ENCODE measurements around the gene COG2.

DNA sequence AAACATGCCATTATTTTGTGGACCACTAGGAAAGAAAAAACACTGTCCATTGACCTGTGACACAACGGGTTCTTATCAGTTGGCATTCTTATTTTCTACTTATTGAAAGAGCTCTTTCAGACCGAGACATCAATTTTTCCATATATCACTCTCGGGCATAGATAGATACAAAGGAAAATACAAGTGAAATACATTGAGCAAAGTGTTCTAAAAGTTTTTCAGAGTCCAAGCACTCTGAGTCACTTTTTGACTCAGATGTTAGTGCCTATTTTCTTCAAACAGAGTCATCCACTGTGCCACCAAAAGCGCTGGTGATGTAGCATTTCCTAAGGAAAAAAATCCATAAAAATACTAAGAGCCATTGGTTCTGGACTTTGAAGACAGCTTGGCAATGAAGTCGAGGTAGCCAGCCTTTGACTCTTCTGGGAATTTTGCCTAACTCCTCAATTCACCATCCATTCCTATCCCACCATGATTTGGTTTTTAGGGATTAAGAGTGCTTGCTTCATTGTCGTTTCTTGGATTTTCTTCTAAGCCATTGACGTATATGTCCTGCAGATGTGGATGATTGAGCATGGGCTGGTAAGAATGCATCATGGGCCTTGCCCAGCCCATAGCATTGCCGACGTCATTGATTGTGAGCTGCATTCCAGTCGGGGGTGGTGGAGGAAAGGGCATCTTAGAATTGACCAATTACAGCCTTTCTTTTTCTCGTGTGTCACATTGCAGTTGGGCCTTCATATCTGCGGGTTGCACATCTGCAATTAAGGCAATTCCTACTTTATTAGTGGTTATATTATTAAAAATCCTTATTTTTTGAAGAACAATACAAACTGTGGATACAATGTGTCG lies 10.6 kb downstream of the GALNT2 start:
- PRO-cap, 2 experiments, result no peak in any of the 2 experiments

- PRO-cap, 2 experiments, result no peak in any of the 2 experiments
Measured at GRCh38 chr1:230112066-230112768, 45.2 kb downstream of the GALNT2 start.

GRCh38 chr1:230113161-230113814 lies 46.2 kb downstream of the GALNT2 start:
- PRO-cap, 2 experiments, result no peak in any of the 2 experiments

- PRO-cap, 2 experiments, result no peak in any of the 2 experiments
Measured at GRCh38 chr1:230124736-230125612, 57.9 kb downstream of the GALNT2 start.

DNA sequence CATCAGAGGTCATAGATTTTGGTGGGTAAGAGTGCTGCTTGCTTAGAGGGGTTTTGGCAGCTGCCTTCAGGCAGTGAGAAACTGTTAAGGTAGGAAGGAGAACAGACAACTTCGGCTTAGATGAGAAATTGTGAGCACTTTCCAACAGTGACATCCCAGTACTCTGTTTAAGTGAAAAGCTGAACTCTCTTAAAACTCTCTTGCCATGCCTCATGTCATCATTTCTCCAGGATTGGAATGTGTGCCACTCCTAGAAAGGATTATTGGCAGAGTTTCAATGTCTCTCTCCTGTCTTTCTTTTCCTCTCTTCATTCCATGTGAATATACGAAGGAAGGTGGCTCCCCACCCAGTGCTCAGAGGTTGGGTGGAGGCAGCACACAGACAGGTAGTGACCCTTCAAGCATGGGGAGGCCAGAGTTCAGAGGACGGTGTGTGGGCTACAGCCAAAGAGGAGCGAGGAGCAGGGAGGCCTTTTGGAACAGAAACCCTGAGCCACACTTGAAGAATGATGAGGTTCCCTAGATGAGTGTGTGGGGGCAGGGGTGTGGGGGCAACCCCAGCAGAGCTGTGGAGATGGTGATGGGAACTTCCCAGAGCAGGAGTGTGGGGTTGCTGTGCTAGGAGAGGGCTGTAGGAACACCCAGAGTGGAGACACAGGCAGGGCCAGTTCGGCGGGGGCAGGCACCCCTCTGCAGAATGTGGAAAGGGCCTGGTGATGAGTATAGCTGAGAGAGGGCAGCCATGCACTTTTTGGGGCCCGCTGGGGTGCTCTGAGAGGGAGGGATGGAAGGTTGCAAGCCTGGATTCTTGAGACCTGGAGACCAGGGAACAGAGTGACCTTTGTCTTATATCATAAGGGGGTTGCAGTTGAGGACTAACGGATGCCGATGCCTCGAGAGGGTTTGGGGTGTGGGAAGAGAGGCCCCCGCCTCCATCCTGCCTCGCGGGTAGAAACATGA lies 58.9 kb downstream of the GALNT2 start:
- PRO-cap, 2 experiments, result no peak in any of the 2 experiments

DNA sequence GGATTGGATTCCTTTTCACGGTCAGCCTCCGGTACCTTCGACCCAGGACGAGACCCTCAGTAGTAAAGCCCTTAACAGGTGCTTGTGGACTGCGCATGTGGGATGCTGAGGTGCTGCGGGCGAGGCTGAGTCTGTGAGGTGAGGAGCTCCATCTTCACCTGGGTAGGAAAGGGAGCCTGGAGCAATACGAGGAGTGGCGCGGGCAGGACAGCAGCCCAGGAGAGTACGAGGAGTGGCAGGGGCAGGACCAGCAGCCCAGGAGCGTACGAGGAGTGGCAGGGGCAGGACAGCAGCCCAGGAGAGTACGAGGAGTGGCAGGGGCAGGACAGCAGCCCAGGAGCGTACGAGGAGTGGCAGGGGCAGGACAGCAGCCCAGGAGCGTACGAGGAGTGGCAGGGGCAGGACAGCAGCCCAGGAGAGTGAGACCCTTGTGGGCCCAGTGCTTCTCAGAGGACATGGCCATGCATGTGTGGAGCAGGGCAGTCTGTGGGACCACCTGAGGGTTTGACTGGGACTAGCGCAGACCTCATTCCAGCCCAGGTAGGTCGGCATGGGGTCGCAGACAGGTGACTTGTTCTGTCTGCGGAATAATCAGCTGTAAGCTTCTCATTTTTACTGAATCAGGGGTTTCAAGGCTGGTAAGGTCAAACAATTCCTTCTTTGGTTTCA lies 131.2 kb downstream of the GALNT2 start:
- PRO-cap, 2 experiments, result no peak in any of the 2 experiments

GRCh38 chr1:230204611-230205210 lies 137.7 kb downstream of the GALNT2 start:
- PRO-cap, 2 experiments, result no peak in any of the 2 experiments

- PRO-cap, 2 experiments, result no peak in any of the 2 experiments
Measured at GRCh38 chr1:230224067-230224589, 157.1 kb downstream of the GALNT2 start.

- PRO-cap, 2 experiments, result no peak in any of the 2 experiments
Measured at GRCh38 chr1:230262673-230263610, 163.2 kb downstream of the PGBD5 start.

GRCh38 chr1:230300813-230301228 lies 125.3 kb downstream of the PGBD5 start:
- PRO-cap, 2 experiments, result no peak in any of the 2 experiments

DNA sequence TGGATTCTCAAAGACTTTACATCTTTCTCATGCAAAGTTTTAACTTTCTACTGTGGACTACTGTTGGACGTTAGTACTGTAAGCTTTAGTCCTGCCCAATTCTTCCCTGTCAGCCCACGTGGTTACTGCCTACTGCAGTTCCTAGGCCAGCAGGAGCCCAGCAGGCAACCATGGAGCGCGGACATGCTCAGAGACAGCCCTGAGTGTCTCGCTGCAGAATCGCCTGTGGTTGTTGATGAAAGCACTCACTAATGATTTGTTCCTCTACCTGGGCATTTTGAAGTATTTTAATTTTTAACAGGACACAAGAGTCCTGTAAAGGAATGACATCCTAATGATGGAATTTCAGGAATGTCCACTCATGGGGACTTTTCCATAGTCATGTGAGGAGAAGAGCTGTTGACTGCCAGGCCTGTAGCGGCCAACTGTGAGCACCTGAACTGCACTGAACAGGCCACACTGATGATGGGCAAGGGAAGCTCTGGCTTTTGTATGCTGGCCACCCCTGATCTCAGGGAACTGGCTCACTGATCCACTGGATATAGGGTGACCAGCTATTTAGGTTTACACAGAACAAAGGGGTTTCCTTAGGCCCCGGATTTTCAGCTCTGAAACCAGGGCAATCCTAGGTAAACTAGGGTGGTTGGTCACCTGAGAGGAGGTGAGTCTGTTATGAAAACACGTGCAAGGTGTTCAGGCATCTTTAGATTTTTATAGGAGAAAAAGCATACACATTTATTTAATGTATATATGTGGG lies 44.0 kb downstream of the PGBD5 start:
- PRO-cap, 2 experiments, result no peak in any of the 2 experiments

DNA sequence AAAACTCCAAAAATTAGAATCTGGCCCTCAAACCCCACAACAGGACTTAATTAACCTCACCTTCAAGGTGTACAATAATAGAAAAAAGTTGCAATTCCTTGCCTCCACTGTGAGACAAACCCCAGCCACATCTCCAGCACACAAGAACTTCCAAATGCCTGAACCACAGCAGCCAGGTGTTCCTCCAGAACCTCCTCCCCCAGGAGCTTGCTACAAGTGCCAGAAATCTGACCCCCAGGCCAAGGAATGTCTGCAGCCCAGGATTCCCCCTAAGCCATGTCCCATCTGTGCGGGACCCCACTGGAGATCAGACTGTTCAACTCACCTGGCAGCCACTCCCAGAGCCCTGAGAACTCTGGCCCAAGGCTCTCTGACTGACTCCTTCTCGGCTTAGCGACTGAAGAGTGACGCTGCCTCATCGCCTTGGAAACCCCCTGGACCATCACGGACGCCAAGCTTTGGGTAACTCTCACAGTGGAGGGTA lies 38.9 kb upstream of the COG2 start:
- PRO-cap, 2 experiments, result no peak in any of the 2 experiments

- PRO-cap, 2 experiments, result no peak in any of the 2 experiments
Measured at GRCh38 chr1:230641821-230642141, 500 bp upstream of the COG2 start.

DNA sequence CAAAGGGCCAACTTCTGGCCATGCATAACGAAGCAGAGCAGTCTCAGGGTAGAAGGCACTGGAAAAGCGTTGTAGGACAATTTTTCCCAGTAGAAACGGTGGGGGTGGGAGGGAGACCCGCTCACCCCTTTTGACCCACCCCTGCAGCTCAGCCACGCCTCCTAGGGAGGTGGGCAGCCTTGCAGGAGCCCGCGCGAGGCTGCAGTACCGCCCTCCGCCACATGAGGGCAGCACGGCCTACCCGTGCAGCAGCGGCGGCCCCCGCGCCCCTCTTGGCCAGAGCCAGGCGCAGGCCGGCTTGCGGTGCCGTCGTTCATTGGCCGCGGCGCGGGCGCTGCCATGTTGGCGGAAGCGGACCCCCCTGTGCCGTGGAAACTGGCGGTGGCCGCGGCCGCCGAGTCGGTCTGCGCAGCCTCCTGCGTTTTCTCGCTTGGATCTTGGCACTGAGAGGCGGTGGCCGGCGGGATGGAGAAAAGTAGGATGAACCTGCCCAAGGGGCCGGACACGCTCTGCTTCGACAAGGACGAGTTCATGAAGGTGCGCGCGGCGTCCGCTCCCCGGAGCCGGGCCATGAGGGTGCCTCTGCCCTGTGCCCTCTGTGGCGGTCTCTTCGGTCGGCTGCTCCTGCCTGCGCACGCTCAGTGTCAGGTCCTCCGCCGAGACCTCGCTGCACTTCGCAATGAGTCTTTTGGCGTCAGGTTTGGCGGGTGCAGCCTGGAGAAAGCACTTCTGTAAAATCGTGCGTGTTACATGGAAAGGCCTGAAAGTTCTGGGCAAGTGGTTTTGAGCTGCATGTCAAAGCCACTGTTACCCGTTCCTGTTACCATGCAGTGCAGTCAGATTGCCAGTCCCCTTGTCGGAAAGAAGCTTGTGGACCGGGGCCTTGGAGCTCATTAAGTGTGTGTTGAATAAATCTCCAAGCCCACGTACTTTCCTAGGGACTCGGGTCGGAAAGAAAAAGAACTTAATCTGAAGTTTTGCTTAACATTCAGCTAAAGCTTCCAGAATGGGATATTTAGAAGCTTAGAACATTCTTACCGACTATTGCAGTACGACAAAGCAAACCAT lies at the start of gene COG2:
Gene COG2, plus strand, starts transcription at position 340 of the 1,068 bp plus-strand sequence.
- PRO-cap, 2 experiments, result peak in 2 of 2 experiments; most common plus-strand start position 340 of the sequence (in 2); most common minus-strand start position 572 of the sequence (in 2)

- PRO-cap, 2 experiments, result no peak in any of the 2 experiments
Measured at GRCh38 chr1:230725142-230725558, 11.2 kb upstream of the AGT start.

DNA sequence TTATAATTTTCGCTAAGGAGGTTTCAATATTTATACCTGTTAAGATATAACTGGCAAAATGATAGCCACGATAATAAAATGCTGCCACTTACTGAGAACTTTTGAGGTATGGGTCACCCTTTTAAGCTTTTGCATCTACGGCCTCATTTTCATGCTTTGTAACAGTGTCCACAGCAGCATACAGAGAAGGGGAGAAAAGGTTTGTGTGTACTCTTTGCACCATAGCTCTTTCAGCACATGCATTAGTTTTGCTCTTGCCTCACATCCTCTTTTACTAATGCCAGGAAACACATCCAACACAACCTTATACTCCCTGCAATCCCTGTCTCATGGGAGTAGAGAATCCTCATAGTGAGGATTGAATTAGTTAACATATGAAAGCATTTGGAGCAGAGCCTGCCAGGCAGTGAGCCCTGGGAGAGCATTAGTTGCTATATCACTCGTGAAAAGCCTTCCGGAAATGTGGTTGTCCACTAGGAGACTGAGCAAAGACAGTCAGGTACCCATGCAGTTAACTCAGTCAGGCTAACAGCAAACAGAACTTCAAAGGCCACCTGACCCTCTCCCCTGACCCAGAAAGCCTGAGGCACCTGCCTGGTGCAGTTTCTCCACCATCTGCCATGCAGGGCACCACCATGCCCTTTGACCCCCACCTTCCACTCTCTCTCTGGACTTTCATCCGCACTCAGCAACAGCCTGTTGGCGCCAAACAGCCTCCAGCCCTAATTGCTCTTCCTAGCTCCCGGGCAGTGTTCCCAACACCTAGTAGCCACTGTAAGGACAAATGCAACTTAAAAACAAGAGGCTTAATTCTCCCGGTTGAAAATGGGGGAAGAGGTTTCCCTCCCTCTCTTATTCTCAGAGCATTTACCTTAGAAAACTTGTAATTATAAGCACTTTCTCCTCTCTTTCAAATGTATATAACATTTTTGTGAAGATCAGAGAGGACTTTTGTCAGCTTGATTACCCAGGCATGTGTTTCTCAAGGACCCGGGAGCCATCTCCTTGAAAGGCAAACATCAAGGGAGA lies 14.9 kb upstream of the AGT start:
- PRO-cap, 2 experiments, result no peak in any of the 2 experiments

DNA sequence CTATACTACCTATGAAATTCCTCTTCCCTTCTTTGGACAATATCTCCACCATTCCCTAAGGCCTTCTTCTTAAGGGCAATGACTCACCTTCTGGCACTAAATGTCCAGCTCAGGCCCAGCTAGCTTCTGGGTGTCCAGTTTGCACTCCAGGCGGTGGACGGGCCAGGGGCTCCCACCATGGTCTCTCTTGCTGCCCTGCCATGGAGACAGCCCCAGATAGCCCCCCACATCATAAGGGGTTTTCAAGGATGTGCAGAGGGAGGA lies 43.8 kb downstream of the C1orf198 start:
- PRO-cap, 2 experiments, result no peak in any of the 2 experiments

- PRO-cap, 2 experiments, result no peak in any of the 2 experiments
Measured at GRCh38 chr1:230835038-230835237, 33.4 kb downstream of the C1orf198 start.

DNA sequence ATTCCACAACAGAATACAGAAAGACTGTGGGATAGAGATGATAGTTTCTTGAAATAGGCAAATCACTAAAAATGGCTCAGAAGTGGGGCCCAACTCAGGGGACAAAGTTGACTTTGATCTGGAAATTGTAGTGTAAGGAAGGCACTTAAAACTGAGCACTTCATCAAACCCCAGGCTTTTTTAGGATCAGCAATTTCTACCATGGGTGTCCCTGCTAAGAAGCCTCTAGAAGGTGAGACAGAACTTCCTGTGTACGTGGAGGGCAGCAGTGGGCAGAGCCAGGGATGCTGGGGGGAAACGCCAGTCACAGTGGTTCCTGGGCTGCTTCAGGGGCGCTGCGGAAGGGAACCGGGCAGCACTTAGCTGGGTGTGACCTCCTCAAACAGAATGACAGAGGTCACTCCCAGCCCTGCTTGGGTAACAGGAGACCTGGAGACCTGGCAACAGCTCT lies 20.6 kb downstream of the C1orf198 start:
- PRO-cap, 2 experiments, result no peak in any of the 2 experiments

DNA sequence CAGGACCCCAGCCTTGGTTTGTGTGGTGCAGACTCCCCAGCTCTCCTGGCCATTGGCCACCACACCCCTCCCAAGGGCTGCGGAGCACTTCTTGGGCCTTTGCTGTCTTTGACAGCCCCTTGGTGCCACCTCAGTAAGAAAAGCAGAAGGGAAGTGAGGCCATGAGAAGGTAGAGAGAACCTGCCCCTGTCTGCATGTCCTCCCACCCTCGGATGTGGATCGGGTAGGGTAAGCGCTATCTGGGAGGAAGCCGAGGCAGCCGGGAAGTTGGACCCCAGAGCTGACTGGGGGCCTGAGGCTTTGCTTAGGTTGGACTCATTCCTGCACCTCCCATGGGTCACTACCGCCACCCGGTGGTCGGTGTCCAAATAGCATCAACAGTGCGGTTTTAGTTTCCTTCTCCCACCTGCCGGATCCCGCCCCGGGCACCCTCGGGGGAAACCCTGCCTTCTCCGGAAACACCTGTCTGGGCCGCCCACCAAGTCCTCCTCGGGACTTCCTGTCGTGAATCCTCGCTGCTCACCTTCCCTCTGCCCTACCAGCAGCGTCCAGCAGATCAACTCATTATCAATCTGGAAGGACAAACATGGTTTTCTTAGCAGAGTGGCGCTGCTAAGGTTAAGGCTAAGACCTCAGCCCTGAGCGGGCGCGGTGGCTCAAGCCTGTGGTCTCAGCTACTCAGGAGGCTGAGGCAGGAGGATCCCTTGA lies 29.7 kb downstream of the C1orf131 start:
- PRO-cap, 2 experiments, result no peak in any of the 2 experiments